Frontal cortex (tissue), 2 donors: Measurements from ENCODE around the genes ART5, RHOG, MMP26, OR51G1, OR51A4, HBB, HBD, HBG2, OR51B5 and OR51M1.

DNA sequence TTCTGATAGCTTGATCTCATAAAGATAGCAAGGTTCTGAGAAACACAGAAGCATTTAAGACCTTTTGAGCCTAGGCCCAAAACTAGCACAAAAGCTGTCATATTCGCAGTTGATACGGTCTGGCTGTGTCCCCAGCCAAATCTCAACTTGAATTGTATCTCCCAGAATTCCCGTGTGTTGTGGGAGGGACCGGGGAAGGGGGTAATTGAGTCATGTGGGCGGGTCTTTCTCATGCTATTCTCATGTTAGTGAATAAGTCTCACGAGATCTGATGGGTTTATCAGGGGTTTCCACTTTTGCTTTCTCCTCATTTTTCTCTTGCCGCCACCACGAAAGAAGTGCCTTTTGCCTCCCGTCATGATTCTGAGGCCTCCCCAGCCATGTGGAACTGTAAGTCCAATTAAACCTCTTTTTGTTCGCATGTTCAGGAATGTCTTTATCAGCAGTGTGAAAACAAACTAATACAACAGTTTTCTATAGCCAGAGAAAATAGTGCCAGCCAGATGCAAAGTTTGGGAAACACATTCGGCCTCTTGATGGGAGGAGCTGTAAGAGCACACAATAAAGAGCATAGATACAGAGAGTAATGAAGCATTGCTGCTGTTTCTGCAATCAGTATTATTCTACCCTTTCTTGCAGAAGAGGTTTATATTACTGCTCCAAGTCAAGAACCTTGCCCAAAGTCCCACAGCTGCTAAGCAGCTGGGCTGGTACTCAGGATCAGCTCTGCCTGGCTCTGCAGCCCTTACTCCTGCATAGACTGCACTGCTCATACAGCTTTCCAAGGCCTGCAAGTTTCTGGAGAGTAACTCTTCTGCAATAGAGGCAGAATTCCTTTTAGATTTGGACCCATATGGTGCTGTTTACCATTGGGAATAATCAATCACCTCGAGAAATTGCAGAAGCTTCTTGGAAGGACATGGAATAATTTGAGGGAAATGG, 2.0 kb upstream of the ZNF195 start:
- RAMPAGE, long total RNA, result no peak

- RAMPAGE, long total RNA, result no peak
Observed at GRCh38 chr11:3641727-3642471, at the start of gene ART5. Gene ART5, minus strand, starts transcription at chr11:3641992.

GRCh38 chr11:3840129-3841405, at the start of gene RHOG:
Gene RHOG, minus strand, starts transcription at chr11:3840959.
- RAMPAGE, long total RNA, result no peak

DNA sequence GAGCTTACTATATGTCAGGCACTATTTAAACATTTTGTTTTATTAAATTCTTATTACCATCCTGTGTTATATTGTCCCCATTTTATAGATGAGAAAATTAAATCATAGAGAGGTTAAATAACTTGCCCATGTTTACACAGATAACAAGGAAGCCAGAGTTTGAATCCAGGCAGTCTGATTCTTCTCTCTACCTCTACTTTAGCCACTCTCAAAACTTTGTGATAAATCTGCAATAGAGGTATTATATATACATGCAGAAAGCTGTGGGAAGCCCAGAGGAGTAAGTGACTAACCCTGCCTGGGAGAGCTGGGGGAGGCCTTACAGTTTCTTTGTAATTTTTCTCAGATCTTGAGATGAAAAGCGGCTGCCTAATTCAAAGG, 4.8 kb downstream of the STIM1 start:
- RAMPAGE, long total RNA, result no peak

GRCh38 chr11:3903004-3903893, 47.8 kb downstream of the STIM1 start:
- RAMPAGE, long total RNA, result no peak

DNA sequence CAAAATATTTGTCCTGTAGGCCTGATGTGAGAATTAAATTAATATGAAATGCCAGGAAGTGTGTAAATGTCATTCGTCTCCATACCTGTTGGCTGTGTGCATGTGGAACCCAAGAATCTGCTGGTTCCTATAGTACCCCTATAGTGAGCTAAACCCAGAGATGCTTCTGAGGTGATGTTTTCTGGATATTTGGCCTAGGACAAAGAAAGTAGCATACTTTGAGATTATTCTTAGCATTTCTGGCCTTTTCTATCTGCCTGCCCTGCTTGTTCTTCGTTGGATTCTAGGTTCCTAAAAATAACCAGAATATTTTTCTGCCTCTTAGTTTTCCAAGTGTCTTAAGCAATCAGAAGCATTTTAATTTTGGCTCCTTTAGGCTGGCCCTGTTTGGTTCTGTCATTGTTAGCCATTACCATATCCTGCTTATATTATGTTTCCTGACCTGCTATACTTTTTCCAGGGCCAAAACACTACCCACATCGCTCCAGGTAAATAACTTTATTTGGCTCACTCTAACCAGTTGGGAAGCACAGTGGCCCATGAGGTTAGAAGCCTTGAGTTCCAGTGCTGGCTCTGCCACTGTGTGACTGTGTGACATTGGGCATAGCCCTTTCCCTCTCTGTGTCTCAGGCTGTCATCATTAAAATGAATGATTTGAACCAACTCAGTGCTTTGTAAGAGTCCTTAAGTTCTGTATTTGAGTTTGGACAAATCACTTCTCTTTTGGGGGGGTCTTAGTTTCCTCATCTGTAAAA, 91.0 kb downstream of the STIM1 start:
- RAMPAGE, long total RNA, result no peak

- RAMPAGE, long total RNA, result no peak
Observed at GRCh38 chr11:3995785-3996456, 98.7 kb upstream of the RRM1 start.

DNA sequence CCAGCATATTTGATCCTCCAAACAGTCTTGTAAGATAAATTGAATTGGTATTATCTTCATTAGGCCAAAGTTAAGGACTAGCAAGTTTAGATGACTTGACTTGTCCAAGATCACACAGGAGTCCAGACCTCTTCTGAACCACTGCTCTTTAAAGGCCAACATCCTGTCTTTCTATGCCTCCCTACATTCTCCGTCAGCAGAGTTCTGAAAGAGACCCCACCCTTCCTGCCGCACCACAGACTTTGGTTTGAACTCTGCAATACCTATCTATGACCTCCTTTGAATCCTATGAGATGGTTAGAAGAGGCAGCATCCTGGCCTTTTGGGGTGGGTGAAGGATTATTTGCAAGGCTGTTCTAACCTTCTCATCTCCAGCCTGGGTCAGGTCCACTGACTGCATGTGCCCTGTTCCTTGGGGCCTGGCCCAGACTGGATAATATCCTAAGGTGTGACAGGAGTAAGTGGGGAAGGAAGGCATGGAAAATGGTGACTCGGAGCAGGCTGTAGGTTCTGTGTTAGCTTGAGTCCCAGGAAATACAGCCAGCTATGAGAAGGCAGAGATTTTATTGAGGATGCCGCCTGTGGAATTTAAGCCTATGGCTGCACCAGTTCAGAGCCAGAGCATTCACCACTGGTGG, 4.3 kb upstream of the RRM1 start:
- RAMPAGE, long total RNA, result no peak

GRCh38 chr11:4704008-4704619, 470 bp upstream of the MMP26 start:
- RAMPAGE, long total RNA, result no peak

DNA sequence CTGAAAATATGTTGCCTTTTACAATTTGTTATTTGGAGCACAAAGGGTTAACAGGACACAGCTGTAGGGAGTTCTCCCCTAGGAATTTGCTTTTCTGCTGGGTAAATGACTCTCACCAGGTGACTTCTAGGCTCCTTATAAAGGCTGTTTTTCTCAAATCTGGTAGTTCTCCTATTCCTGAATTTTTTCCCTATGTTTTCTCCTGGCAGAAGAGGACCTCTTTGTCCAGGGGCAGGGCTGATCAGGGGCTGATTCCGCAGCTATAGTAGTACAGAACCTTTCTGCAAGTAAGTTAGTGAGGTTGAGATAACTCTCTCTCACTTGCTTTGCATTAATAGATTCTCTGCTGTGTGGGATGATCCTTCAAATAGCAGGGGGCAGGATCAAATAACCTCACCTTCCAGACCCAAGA, at the start of gene MMP26:
MMP26 (plus strand) TSS at position 165 of the 412 bp plus-strand sequence.
- RAMPAGE, long total RNA, result no peak

DNA sequence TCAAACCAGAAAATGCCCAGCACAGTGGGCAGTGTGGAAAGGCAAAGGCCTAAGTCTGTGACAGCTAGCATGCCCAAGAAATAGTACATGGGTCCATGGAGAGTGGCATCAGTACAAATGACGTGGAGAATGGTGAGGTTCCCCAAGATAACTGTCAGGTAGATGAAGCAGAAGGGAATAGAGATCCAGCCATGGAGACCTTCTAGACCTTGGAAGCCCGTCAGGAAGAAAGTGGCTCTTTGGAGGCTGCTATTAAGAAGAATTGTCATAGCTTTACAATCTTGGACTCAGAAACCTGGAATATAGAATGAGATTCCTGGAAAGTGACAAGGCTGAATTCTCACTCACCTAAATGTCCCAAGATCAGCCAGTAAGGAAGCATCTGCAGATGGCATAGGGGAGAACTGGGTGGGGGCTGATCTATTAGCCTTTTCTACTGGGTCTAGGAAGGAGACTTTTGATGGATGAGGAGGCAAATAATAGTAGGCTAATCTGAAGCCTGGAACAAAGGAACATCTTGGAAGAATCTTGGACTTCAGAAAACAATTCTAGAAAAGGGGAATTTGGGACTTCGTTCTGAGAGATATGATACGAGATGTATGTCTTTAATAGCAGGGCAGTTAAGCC, at the start of gene OR51G1:
OR51G1 (minus strand) TSS at position 269 of the 627 bp plus-strand sequence.
- RAMPAGE, long total RNA, result no peak

DNA sequence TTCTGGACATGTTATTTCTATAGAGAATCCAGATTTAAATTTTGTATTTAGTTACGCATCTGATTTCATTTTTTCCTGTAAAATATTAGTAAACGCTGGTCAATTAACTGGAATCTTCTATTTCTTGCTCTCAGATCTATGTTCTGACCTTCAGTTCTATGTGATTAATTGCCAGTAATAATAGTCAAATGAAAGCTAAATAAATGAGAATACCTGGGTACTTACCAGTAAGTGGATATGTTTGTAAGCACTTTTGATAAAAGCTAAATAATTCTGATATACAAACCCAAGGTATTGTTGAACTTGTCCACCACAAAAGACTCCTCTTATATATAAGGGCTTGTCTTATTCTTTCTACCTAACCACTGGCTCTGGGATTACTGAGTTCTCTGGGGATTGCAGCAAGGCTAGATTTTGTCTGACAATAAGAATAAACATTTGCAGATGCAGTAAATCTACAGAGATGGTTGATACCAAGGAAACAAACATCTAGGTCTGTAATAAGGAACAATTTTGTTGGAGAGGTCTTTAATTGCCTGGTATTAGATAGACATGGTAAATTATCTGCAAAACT, at the start of gene OR51A4:
OR51A4 (minus strand) TSS at position 286 of the 574 bp plus-strand sequence.
- RAMPAGE, long total RNA, result no peak

DNA sequence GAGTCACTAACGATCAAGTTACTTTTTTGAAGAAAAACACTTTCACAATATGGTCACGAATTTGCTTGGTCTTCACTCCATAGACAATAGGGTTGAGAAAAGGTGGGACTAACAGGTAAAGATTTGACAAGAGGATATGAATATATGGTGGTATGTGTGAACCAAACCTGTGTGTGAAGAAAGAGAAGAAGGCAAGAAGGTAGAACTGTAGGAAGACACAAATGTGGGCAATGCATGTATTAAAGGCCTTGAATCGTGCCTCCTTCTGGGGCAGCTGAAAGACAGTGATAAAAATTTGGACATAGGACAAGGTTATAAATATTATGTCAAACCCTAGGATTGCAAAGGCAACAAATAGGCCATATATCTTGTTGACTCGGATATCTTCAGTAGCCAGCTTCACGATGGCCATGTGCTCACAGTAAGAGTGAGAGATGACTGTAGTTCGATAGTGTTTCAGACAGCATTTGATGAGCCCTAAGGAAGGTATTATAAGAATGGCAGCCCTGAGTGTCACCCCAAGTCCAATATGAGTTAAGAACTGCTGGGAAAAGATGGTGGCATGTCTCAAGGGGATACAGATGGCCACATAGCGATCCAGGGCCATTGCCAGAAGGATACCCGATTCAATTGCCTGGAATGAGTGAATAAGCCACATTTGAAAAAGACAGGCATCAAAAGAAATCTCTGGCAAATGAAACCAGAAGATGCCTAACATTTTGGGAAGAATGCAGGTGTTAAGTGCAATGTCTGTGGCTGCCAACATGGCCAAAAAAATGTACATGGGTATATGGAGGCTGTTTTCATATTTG, 6.3 kb downstream of the OR52A5 start:
- RAMPAGE, long total RNA, result no peak

DNA sequence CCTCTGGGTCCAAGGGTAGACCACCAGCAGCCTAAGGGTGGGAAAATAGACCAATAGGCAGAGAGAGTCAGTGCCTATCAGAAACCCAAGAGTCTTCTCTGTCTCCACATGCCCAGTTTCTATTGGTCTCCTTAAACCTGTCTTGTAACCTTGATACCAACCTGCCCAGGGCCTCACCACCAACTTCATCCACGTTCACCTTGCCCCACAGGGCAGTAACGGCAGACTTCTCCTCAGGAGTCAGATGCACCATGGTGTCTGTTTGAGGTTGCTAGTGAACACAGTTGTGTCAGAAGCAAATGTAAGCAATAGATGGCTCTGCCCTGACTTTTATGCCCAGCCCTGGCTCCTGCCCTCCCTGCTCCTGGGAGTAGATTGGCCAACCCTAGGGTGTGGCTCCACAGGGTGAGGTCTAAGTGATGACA, at the start of gene HBB:
HBB (minus strand) TSS at position 303 of the 425 bp plus-strand sequence.
- RAMPAGE, long total RNA, result no peak

- RAMPAGE, long total RNA, result no peak
Observed at GRCh38 chr11:5234391-5234842, at the start of gene HBD. Gene HBD, minus strand, starts transcription at chr11:5234483.

DNA sequence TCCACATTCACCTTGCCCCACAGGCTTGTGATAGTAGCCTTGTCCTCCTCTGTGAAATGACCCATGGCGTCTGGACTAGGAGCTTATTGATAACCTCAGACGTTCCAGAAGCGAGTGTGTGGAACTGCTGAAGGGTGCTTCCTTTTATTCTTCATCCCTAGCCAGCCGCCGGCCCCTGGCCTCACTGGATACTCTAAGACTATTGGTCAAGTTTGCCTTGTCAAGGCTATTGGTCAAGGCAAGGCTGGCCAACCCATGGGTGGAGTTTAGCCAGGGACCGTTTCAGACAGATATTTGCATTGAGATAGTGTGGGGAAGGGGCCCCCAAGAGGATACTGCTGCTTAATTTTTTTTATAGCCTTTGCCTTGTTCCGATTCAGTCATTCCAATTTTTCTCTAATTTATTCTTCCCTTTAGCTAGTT, at the start of gene HBG2:
HBG2 (minus strand) TSS at position 118 of the 423 bp plus-strand sequence.
- RAMPAGE, long total RNA, result no peak

DNA sequence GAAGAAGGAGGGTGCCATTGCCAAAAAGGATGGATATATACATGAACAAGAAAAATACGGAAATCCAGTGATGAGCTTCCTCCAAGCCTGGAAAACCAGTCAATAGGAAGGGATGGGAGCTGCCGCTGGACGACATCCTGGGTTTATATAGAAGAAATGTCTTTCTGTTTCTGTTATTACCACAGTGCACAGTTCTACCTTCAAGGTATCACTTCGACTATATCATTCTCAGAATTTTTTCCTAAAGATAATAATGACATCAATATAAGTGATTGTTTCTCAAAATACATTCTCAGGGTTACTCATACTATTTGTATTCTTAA, at the start of gene OR51B5:
OR51B5 (minus strand) TSS at position 136 of the 323 bp plus-strand sequence.
- RAMPAGE, long total RNA, result no peak

GRCh38 chr11:5383795-5383974, at the start of gene OR51M1:
Gene OR51M1, plus strand, starts transcription at chr11:5383812.
- RAMPAGE, long total RNA, result no peak

DNA sequence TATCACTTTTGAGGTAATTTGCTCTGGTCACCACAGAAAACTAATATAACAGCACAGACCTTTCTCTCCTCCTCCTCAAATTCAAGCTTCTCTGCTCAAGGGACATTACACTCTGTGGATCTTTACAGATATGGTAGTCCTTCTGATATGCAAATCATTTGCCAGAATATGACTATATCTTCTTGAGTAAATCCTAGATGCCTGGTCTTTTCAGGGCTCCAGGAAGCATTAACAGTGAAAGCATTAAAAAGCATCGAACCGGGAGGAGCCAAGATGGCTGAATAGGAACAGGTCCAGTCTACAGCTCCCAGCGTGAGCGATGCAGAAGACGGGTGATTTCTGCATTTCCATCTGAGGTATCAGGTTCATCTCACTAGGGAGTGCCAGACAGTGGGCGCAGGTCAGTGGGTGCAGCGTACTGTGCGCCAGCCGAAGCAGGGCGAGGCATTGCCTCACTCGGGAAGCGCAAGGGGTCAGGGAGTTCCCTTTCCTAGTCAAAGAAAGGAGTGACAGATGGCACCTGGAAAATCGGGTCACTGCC, 9.8 kb upstream of the OR51Q1 start:
- RAMPAGE, long total RNA, result no peak

- RAMPAGE, long total RNA, result no peak
Observed at GRCh38 chr11:5679730-5680257, 5.1 kb downstream of the TRIM5 start.